Metastatic Breast Carcinoma in the Brain (tissue), 10 donors: Measurements from ENCODE around the genes CNN3, AGL and LRRC39.

- PRO-cap, 10 experiments: peak in 1 of 10 experiments; most common plus-strand start chr1:94735062 (in 1); most common minus-strand start chr1:94735004 (in 1)
Observed at GRCh38 chr1:94734771-94736096, 84.9 kb upstream of the SLC44A3 start.

- PRO-cap, 10 experiments: no peak in any of the 10 experiments
Observed at GRCh38 chr1:94795570-94795981, 24.6 kb upstream of the SLC44A3 start.

DNA sequence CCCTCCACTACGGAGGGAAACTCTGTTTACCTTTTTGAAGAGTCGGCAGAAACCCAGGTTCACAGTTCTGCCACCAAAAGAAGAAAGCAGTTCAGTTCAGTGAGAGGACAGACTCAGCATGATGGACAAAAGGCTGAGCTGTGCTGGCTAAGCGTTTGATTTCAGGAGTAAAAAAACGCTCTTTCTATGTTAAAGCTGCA is 42.4 kb downstream of the CNN3 start:
- PRO-cap, 10 experiments: no peak in any of the 10 experiments

DNA sequence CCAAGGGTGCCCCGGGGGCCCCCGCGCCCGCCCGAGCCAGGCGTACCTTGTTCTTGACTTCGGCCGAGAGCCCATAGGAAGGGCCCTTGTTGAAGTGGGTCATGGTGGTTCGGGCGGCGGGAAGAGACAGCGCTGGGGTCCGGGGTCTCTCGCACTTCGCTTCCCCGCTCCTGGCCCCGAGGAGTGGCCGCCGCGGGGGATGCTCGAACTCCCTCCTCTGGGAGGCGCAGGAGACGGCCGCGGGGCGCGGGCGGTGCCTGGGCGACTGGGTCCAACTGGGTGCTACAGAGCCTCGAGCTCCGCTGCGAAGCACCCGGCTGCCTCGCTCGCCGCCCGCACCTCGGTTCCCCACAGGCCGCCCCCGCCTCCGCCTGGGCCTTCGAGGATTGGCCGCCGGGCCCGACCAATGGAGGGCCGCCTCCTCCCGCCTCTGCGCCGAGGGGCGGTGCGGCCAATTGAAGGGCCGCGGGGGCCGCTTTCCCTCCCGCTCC is at the start of gene CNN3:
Gene CNN3 (minus strand): TSS at position 319 of the 491 bp plus-strand sequence.
- PRO-cap, 10 experiments: peak in 10 of 10 experiments; most common plus-strand start position 232 of the sequence (in 1); most common minus-strand start position 342 of the sequence (in 10)

GRCh38 chr1:95086775-95087491 is 14.2 kb upstream of the ALG14 start:
- PRO-cap, 10 experiments: no peak in any of the 10 experiments

GRCh38 chr1:95232591-95233166 is 1.3 kb upstream of the RWDD3 start:
- PRO-cap, 10 experiments: no peak in any of the 10 experiments

- PRO-cap, 10 experiments: no peak in any of the 10 experiments
Observed at GRCh38 chr1:97365085-97365761, 555.6 kb downstream of the DPYD start.

DNA sequence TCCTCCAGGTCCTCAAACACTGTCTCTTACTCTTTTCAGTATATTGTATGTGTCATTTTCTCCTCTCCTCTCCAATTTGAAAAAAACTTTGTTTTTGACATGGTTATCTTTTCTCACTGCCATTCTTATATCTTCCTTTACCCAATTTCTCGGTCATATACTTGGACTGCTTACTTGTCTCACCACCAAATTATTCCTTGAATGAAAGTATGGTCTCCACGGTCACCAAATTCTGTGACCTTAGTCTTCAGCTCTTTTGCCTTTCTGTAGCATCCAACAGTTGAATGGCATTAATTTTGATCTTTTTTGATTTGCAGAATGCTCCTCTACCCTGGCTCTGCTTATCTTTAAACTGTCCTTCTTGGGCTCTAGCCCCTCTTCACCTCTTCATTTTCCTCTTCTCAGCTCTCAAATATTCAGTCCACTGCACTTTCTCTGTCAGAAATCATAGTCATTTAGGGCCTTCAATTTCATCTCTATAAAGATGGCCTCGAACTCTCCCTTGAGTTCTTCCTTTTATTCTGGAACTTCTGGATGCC is 365.9 kb downstream of the DPYD start:
- PRO-cap, 10 experiments: no peak in any of the 10 experiments

GRCh38 chr1:98034325-98034958 is 113.6 kb upstream of the DPYD start:
- PRO-cap, 10 experiments: no peak in any of the 10 experiments

GRCh38 chr1:99005262-99005807 is 674 bp upstream of the PLPPR5 start:
- PRO-cap, 10 experiments: no peak in any of the 10 experiments

DNA sequence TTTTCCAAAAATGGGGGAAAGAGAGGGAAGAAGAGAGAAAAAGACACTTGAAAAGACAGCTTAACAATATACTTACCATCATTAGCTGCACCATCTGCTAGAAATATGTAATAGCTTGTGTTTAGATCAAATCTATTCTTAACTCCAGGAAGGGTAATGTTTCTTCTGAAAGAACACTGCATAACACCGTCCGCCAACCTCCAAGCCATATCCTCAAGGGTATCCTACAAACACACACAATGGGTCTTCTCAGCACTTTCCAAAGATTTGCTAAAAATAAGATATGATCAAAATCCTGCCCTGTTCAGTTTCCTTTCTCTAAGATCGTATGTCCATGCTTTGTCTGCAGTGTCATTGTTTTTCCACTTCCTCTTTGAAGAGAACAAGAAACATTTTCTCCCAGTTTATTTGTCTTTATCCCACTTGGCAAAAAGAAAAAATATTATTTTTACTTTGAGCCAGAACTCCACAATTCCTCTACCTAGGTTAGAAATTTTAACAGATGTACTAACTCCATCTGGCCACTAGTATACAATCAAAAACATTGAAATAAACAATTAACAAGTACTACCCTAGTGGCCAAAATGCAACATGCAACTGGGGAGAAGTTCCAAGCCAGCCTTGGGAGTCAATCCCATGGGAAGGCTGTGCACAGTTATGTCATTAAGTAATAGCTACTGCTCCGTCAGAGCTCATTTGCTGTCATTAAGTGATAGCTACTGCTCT is 37.9 kb downstream of the FRRS1 start:
- PRO-cap, 10 experiments: no peak in any of the 10 experiments

DNA sequence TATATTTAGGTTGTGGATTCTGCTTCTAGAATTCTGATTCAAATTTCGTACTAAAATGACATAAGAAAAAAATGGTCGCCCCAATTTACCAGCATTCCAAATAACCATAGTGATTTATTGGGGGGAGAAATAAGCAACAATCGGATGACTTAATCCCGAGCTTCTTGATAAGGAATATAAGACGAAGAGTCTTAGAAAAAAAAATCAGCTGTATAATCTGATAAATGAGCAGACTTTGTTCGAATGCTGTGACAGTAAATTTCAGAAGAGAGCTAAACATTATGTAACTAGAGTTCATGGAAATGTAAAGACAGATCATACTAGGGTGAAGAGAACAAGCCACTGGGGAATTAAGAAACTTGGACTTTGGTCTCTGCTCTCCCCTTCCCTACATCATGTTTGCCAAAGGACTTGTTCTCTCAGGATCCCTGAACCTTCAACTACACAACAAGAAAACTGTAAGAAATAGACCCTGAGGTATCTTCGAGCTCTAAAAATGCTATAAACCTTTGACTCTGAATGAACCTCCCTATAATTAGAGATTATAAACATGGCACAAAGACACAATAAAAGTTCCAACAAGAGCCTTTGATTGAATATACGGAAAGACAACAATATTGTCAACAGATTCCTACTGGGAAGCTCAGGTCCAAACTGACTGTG is 27.6 kb downstream of the FRRS1 start:
- PRO-cap, 10 experiments: no peak in any of the 10 experiments

DNA sequence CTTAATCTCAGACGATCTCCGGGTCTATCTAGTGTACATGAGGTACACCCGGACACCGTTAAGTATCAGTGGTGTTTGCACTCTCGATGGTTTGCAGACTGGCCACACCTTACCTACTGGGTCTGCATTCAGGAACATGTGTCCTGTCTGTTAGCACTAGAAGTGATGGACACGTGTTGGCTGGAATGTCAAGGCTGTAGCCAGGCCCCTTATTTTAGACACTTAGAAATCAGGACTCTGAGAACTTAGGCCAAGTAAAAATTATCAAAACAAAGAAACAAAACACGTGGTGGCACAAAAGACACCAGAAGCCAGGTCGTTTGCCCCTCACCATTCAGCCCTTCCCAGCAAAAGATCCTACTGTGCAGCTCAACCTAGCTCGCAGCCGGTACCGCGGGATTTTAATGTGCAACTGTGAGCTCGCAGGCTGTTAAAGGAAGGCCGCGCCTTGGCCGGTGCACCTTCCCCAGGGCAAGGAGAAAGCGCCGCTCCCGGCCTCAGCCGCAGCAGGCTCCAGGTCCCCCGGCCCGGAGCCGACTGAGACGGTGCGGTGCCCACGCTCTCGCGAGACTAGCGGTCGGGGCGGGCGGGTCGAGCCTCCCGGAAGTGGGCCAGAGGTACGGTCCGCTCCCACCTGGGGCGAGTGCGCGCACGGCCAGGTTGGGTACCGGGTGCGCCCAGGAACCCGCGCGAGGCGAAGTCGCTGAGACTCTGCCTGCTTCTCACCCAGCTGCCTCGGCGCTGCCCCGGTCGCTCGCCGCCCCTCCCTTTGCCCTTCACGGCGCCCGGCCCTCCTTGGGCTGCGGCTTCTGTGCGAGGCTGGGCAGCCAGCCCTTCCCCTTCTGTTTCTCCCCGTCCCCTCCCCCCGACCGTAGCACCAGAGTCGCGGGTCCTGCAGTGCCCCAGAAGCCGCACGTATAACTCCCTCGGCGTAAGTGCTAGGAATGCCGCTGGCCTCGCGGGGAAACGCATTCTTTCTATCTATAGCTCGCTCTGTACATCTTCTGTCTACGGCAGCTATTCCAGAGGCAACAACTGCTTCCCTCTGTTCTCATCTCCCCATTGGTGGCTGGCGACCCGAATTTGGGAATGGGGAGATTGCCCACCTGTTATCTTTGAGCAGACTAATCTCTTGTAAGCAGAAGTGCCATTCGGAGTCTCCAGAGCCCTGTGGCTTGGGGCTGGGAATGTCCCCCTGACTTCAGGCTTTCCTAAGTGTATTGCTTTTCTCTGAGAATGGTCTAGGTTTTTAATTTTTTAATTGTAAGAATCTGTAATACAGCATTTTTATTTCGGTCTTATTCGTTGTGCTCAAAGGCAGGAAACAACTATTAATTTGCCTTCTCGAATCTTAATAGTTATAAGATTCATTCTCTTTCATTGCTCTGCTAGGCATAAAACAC is at the start of gene AGL:
Gene AGL (plus strand): TSS at position 877 of the 1,403 bp plus-strand sequence.
- PRO-cap, 10 experiments: peak in 10 of 10 experiments; most common plus-strand start position 642 of the sequence (in 10); most common minus-strand start position 539 of the sequence (in 10)

DNA sequence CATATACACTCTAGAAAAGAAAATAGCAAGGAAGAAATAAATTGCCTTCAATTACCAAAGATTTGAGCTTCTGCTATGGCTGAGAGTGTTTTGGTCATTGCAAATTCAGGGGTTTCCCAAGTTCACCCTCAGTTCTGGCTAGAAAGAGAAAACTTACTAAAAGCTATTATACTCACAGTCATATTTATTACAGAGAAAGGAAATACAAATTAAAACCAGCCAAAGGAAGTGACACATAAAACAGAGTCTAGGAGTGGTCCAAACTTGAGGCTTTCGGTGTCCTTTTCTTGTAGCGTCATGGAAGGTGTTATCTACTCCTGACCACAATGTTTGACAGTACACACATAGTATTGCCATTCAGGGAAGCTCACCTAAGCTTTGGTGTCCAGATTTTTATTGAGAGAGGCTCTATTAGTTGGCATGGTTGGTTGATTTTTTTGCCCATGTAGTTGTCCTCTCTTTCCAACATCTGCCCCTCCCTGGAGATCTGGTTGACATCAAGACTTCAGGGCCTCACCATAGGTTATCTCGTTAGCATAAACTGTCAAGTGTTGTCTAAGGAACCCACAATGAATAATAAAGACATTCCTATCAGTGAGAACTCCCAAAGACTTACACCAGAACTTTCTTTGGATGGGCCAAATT is 9.1 kb upstream of the MFSD14A start:
- PRO-cap, 10 experiments: no peak in any of the 10 experiments

DNA sequence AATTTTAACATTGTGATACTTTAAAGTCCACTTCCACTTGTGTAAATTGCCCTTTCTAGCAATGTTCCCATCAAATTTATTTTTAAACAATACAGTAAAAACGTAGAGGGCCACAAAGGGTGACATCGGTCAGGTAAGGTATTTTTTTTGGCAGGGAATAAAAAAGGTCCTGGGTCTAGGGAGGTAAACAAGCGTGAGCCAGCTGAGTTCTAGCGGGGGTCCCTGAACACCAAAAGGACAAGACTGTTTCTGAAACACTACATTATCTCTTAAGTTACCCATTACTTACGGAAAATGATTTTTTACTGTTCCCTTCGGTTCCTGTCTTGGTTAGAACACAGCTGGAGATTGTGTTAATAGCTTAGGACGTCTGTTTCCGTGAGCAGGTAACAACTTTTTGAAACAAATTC is 449 bp upstream of the MFSD14A start:
- PRO-cap, 10 experiments: no peak in any of the 10 experiments

DNA sequence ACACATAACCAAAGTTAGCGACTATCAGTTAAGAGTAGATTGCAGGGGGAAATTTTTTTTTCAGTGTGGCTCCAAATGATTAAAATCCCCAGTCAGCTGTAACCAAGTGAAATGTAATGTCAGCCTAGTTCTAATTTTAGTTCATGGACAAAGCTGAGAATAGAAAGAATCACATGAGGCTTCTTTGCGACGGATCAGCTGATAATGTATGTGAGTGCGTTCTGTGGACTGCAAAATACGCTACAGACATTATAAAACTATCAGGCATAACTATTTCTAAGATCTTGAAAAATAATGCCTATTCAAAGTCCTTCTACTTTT is at the start of gene LRRC39:
Gene LRRC39 (minus strand): TSS at position 121 of the 321 bp plus-strand sequence.
- PRO-cap, 10 experiments: no peak in any of the 10 experiments

DNA sequence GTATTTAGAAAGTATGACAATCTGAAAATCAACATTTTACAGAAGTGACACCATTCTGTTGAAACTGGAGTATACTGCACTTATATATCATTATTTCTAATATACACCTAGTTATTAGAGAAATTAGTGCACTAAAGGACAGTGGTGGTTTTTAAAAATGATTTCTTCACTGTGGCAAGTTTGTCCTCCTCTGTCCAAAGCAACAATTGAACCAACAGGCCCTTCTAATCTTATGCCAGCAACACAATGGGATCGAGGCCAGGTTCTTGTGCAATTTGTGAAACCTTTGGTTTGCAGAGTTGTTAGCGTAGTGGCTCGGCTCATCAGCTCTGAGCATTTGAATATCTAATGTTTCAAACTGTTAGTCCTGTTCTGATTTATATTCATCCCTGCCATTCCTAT is 9.8 kb upstream of the LRRC39 start:
- PRO-cap, 10 experiments: no peak in any of the 10 experiments

DNA sequence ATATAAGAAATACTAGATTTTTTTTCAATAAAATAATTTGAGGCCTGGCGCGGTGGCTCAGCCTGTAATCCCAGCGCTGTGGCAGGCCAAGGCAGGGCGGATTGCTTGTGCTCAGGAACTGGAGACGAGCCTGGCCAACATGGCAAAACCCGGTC is 1.6 kb upstream of the CDC14A start:
- PRO-cap, 10 experiments: no peak in any of the 10 experiments

DNA sequence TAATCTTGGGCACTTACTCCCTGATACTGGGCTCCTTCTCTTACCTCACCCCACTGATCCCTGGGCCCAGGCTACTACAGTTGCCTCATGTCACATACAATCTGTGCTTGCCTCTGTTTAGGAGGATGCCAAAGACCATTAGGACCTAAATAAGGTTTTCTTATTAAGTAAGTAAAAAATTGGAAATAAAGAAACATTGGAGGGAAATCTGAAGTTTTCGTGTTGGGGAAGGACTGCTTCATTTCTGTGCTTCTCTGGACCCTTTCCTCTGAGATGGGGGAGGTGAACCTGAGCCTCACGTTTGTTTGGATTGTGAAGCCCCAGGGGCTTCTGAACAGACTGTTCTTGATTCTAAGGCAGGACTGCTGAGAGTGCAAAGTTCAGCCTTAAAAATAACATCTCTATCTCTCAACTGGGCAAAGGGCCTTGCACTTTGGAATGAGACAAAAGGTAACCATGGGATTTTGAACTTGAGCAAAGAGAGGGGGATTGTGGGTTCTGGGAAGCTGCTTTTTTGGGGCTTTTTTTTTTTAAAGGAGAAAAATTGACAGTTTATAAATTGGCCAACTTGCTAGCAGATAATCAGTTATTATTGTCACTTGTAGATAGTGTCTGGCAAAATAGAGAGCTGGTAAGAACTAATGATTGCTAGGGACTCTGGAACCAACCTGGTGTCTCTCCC is 45.0 kb downstream of the GPR88 start:
- PRO-cap, 10 experiments: no peak in any of the 10 experiments

DNA sequence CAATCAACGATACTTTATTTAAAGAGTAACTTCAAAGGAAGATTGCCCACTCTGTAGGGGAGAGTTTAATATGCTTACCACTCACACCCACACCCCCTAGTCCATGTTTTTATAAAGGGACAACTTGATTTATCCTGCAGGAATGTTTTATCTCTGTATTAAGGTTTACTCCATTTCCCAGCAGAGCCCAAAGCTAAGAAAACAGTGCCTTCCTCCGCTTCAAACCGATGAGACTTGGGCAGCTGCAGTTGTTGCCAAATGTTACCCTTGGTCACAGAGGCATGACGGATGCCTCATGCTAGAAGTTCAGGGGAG is 61.5 kb upstream of the VCAM1 start:
- PRO-cap, 10 experiments: peak in 1 of 10 experiments; most common minus-strand start position 229 of the sequence (in 1)